B cell (primary cell): ENCODE results near the gene PRR5L.

- PRO-cap, result no peak
- CAGE, long polyA plus RNA, result no peak
Measured at GRCh38 chr11:35524446-35524824, 981 bp downstream of the PAMR1 start.

- PRO-cap, result no peak
- CAGE, long polyA plus RNA, result no peak
Measured at GRCh38 chr11:36295877-36296382, at the start of gene PRR5L. PRR5L (plus strand) TSS chr11:36296288.

DNA sequence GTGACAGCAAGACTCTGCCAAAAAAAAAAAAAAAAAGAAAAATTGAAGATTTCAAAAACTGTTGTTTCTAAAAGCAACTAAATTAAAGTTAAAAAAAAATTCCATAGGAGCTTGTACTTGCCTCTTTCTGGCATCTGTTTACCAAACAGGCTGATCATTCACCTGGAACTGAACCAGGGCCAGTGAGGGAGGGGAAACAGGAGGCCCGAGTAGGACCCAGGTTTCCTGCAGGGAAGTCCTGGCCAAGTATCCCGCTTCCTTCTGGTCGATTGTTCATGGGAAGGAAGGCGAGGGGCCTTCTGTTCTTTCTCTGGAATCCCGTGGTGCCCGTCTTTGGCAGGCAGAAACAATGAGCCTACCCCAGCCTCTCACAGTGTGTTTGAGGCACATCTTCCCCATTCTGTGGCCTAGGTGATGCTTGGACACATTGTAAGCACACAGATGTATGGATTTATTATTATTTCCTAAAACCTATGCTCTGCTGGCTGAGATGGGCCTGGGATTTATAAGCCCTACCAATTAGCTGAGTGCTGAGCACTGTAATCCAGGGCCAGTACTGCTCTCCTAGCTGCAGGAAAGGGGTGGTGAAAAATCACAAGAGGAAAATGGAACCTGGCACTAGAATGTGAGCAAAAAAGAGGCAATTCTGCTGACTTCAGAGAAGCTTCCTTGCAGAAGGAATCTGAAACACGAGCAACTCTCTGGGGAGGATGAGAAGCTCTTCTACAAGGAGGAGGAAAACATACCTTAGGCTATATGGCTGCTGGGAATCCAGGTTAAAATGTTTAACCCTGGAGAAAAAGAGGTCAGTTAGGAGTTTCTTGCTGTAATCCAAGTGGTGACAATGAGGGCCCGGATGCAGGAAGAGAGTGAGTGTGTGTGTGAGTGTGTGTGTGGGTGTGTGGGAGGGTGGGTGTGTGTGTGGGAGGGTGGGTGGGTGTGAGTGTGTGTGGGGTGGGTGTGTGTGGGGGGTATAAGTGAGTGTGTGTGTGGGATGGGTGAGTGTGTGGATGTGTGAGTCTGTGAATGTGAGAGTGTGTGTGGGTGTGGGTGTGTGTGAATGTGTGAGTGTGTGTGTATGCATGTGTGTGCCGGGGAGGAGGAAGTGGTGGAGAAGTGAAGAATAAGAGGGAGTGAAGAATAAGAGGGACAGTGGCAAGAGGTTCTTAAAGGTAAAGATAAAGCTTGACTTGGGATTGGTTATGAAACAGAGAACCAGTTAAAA lies 53.6 kb downstream of the PRR5L start:
- PRO-cap, result no peak
- CAGE, long polyA plus RNA, result no peak

GRCh38 chr11:36361826-36362632 lies 65.9 kb downstream of the PRR5L start:
- PRO-cap, result no peak
- CAGE, long polyA plus RNA, result no peak

GRCh38 chr11:36373101-36373389 lies 77.0 kb downstream of the PRR5L start:
- PRO-cap, result no peak
- CAGE, long polyA plus RNA, result no peak

DNA sequence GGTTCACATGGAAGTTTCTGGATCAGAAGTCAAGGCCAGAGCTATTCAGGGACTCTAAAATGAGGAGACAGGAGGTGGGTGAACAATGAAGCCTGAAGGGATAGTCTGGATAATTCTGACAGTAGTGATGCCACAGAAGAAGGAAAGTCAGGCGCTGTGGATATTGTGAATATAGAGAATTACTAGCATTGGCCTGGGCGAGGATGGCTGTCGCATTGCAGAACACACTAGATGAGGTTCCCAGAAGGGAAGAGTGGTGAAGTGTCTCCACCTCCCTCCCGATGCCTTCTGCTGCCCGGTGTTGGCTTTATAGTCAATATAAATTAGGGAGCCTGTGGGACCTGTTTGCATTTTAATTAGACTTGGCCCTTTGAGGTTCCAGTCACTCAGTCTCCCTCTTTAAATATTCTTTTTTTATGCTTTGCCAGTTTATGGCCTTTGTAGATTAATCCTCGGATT lies 84.0 kb downstream of the PRR5L start:
- PRO-cap, result no peak
- CAGE, long polyA plus RNA, result no peak

DNA sequence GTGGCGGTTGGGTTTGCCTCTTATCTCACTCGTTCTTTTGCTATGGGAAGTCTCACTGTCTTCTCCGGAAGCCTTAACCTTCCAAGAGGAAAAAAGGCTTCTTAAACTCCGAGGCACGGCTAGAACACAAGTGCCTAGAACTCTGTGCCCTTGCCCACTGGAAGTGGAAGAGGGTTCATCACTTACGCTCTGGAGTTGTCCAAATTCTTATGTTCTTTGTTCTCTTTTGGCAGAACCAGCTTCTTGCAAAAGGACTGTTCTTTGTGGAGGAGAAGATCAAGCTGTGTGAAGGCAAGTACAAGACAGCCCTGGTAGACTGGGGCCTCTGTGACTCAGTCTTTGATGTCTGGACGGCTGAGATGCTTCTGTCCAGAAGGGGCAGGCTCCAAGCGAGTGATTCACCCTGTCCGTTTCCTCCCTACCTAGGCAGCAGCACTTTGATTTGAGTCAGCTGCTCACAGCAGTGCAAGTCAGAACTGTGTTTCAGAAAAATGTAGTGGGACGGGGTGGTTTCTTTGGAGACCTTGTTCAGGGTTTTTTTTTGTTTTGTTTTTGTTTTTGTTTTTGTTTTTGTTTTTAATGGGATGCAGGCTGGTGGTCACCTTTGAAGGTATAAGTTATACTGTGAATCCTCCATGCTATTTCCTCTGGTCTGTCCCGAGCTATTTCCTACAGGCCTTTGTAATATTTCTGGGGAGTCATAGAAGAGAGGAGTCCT lies 78.3 kb downstream of the TRAF6 start:
- PRO-cap, result no peak
- CAGE, long polyA plus RNA, result no peak

DNA sequence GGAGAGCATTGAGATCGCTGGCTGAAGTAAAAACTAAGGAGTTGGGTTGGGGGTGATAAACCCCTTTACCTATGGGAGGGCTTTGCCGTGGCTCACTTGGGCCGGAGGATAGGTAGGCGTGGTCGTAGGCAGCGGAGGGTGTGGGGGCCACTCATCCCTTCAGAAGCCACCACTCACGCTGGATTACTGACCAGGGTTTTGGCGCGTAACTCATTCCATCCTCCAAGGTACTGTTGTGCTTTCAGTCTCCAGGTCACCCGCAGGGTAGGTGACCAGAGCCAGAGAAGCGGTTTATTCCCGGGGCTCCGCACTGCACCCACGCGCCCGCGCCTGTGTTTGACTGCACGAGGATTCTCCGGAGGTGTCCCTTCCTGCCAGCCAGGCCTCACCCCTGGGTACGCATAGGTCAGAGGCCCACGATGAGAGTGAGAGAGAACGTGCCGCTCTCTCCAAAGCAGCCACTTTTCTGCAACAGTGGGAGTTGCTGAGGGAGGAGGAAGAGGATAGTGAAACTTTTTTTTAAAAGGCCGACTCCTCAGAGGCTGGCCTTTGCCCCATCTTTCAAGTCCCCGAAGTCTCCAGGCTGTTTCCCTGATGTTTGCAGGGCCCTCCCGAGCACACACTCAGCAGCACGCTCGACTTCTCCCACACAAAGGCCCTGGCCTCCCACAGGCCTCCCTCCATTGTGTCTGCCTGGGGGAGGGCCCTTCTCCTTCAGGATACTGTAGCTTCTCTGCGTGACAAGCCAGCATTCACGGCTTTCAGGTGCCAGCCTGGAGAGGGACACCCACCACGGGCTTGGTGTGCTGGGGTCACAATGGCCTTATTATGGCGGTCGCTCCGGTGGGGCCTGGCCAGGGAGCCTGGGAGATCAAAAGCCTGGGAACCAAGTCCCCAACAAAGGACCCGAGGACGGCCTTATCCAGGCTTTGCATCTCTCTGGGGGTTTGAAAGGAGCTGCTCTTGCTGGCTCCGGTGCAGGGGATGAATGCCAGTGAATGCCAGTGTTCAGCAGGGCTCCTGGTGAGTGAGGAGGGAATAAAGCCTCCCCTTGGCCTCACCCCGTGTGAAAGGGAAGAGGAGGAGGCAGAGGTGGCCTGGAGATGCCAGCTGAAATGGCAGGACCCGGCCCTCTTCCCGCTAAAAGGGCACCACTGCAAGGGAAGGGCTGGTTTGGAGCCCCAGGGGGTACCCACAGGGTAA lies 55.2 kb downstream of the TRAF6 start:
- PRO-cap, result no peak
- CAGE, long polyA plus RNA, result no peak

- PRO-cap, result no peak
- CAGE, long polyA plus RNA, result no peak
Measured at GRCh38 chr11:36501101-36501718, 8.9 kb downstream of the TRAF6 start.

- PRO-cap, result unidirectional peak, plus-strand start at chr11:36510049
- CAGE, long polyA plus RNA, result no peak
Measured at GRCh38 chr11:36509142-36510201, 600 bp downstream of the TRAF6 start.

DNA sequence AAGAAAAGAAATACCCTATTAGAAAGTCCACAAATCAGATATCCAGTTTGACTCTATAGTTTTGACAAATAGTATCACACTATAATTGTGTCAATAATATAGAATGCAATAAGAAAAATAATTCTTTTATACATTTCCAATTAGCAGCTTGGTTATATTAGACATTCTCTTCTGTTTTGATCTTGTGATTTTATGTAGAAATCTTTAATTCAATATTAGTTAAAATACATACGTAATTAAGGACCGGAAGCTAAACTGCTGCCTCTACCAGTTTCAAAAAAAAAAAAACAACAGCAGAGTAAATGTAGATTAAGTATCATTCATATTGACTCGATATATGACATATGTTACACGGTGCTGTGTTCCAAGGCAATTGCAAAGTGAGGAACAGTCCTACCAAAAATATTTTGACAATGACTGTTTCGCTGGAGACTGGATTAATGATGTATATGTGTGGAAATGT lies 1910.4 kb upstream of the RAG2 start:
- PRO-cap, result no peak
- CAGE, long polyA plus RNA, result no peak

DNA sequence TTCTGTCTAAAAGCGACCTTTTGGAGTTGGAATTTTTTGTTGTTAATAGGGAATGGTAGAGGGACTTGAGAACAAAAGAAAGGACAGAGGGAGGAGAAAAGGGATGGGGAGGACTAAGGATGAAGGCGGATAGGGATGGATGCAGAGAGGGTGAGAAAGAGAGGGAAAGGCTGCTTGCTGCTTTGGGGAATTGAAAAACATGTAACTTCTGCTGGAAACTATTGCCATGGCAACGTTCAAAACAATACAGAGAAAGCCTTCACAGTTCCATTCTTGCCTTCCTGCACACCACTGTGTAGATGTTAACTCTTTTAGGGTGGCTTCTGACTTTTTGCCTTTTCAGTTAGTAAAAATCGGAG lies 1178.6 kb downstream of the LRRC4C start:
- PRO-cap, result no peak
- CAGE, long polyA plus RNA, result no peak

- PRO-cap, result no peak
- CAGE, long polyA plus RNA, result no peak
Measured at GRCh38 chr11:43422376-43423578, 64.1 kb downstream of the TTC17 start.

DNA sequence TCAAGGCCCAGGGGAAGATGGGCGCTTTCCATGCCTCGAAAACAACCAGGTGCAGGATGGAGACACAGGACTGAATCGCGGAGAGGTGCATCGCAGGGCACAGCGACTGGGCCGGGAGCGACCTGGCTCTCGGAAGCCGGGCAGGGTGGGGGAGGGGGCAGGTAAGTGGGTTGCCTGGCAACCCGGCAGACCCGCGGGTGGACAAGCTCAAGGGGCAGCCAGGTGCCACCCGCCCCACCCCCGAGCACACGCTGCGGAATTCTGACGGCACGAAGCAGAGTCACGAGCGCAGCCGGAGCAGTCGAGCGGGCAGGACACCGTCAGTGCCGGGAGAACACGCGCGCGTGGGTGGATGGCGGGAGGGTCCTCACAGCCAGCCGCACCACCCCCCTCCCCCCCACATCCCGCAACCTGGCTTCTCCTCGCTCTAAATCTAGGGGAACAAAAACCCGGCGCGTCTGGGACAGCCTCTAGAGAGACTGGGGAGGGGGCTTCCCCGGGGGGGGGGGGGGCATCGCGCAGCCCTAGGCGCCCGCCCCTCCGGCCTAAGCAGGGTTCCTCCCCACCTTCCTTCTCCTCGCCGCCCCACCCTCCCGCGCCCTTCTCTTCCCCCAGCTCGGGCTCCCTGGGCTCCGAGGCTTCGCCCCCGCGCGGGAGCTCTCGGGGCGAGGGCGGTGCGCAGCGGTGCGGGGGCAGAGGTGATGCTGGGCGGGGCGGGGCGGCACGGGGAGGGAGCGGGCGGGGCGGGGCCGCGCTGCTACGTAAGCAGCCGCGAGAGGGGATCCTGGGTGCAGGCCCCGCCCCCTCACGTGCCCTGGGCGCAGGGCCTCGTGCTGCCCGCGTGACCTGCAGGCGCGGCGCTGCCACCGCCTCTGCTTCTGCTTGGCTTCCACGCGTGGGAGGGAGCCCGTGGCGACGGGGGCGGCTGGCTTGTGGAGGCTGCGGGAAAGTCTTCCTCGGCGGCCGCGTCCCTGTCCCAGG lies 133.0 kb upstream of the HSD17B12 start:
- PRO-cap, result no peak
- CAGE, long polyA plus RNA, result no peak

- PRO-cap, result no peak
- CAGE, long polyA plus RNA, result no peak
Measured at GRCh38 chr11:43580606-43581166, 99.9 kb upstream of the HSD17B12 start.

DNA sequence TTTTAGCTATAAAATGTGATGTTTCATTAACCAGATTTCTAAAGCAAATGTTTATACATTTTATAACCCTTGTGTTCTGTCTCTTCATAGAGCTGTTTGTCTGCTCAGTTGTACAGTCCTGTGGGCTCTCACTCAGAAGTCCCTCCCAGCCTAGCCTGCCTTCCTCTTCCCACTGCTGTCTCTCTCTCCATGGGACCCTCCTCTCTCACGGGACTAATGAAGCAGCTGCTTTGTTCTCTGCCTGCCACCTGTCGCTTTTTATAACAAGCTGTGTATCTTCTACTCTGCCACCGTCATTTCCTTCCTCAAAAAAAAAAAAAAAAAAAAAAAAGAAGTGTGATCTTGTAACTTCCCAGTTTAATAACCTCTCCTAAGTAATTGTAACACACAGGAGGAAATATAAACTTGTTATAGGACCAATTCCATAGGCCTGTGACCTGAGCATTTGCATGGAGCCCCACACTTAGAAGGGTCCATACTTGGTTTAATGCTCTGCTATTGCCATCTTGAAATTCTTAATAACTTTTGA lies 92.2 kb upstream of the ALKBH3 start:
- PRO-cap, result no peak
- CAGE, long polyA plus RNA, result no peak

DNA sequence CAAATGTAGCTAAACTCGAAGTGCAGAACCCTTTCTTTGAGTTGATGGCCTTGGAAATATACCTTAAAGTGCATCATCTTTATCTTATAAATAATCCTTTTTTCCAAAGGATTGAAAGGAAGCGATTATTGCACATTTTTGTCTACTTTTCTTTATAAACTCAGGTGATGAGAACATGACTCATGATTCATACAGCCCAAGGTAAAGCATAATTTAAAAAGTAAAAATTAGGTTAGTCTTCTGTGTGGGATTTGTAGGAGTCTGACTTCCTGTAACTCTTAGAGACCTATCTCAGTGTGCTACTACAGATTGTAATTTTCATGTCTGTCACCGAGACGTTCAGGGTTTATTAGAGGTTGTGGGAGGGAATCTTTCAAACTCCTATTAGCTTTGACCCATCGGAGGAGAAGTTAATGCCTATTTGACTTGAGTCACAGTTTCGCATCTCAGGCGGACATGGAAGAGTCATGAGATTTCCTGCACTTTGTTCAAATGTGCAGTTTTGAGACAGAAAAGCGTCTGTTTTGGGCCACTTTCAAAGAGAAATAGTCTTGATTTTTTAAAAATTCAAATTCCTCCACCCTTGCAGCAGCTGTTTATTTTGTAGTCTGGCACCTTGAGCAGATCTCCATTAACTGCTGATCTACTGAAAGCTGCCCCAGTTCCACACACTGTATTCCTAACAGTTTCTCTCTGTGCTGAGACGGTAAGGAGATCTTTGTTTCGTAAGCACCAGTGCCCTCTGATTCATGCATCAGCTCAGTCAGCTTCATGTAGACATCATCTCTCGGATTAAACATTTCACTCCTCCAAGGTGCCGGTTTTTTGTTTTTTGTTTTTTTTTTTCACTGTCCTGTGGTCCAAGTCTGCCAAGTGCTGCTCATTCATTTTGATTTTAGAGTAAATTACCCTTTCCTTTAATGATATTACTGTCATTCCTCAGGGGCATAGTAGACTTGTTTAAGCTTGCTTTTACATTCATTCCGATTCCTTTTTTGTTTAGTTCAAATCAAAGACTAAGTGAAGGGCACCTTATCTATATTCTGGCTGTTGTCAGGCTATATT lies 24.3 kb downstream of the ALKBH3 start:
- PRO-cap, result no peak
- CAGE, long polyA plus RNA, result no peak

DNA sequence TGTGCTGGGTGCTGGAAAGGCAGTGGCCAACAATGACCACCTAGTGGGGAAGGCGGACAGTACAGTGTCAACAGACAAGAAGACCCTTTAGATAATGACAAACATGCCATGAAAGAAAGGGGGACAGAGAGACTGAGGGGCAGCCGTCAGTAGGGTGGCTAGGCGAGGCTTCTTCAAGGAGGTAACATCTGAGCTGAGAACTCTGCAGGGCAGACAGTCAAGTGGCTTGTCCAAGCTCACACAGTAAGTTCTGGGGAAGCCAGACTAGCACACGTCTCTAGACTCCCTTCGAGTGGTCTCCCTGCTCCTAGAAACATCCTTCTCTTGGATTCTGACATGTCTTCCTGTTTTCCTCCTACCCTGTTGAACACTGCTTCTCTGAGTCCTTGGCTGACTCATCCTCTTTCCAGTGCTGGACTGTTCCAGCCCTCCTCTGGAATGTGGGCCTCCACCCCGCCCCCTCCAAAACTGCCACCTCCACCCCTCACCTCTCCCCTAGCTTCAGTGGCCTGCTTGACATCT lies 5.2 kb upstream of the C11orf96 start:
- PRO-cap, result no peak
- CAGE, long polyA plus RNA, result no peak

DNA sequence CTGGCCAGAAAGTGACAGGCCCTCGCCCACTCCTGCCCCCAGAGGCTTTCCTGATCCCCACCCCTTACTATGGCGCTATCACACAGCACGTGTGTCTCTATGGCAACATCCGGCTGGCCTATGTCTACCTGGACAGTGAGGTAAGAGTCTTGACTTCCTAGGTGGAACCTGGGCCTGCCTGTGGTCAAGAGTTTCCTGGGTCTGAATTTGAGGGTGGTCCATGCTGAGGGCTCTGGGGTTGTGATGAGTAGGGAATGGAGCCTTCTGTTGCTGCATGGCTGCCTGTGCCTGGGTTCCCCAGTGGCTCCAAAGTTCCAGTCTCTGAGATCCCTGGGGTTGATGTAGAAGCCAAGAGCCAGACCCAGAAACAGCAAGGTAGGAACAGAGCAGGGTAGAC lies 11.2 kb downstream of the ACCS start:
- PRO-cap, result no peak
- CAGE, long polyA plus RNA, result no peak

DNA sequence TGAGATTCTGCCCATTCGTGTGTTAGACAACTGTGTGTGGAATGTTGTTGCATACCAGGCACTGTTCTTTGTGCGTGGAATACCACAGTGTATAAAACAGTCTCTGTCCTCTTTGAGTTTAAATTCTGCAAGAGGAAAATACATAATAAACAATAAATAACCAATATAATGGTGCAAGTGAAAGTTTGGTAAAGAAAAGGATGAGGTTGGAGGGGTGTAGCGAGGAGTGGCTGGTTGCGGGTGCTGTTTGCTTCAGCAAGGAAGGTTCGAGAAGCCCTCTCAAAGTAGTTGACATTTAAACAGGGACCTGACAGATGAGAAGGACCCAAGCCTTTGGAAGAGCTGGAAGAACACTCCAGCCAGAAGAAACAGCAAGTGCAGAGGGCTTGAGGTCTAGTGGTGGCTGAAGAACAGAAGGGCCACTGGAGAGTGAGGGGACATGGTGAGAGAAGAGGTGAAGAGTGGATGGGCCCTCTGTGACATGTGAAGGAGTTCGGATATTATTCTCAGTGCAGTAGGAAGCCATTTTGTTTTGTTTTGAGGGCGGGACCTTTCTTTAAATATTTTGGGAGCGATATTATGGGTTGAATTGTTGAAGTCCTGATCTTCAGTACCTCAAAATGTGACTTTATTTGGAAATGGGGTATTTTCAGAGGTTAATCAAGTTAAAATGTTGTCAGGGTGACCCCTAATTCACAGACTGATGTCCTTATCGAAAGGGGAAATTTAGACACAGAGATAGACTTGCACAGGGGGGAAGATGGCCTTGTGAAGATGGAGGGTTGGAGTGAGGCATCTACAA lies 79.9 kb downstream of the ALX4 start:
- PRO-cap, result no peak
- CAGE, long polyA plus RNA, result no peak